ENCODE data around the genes NEDD1 and SLC25A3.

DNA sequence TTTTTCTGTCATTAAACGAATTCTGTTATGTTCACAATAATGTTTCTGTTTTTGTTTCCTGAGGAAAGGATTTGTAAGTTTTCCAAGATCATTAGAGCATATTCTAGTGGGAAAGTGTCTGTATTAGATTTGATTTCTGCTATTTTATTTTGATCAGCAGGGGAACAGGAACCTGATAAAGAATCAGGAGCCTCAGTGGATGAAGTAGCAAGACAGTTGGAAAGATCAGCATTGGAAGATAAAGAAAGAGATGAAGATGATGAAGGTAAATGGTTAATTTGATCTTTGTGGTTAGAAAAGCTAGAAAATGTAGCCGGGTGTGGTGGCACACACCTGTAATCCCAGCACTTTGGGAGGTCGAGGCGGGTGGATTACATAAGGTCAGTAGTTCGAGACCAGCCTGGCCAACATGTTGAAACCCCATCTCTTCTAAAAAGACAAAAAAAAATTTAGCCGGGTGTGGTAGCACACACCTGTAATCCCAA lies 2.0 kb downstream of the METAP2 start:
- PRO-cap, 3 experiments, result no peak in any of the 3 experiments

DNA sequence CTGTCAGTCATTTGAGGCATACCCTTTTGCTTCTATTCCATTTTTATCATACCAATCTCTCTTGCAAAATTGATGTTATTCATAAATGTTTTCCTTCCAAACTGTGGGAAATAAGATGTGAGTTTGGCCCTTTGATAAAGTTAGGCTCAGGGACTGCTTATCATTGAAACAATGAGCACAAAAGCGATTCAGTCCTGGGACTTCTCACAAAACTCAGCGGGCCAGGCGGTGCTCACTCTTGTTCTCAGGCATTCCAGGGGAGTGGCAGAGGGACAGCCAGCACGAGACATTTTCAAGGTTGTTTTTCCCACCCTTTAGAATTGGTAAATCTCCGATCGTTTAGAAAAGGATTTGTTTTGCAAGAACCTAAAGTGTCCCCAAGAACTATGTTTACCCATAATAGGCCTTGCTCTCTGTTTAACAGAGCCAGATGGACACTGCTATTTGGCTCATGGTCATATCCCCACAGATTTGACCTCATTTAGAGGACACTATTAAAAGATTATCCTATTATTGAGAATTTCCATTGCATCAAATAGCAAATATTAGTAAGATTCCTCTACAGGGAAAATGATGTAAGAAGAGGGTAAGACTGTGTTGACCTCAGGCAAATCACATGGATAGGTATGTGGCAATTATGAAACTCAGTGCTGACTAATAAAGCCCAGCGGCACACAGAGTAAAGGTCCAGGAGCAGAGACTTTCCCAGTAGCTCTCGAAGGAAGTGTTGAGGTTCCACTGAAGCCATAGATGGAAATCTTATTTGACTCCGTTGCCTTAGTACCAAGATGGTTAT lies 102.7 kb upstream of the USP44 start:
- PRO-cap, 3 experiments, result no peak in any of the 3 experiments

GRCh38 chr12:95802544-95803421 lies 12.2 kb upstream of the NTN4 start:
- PRO-cap, 3 experiments, result peak in 2 of 3 experiments; most common minus-strand start chr12:95803119 (in 1)

GRCh38 chr12:95962011-95962609 lies 19.0 kb downstream of the AMDHD1 start:
- PRO-cap, 3 experiments, result no peak in any of the 3 experiments

GRCh38 chr12:96072987-96074087 lies 38.0 kb upstream of the LTA4H start:
- PRO-cap, 3 experiments, result no peak in any of the 3 experiments

DNA sequence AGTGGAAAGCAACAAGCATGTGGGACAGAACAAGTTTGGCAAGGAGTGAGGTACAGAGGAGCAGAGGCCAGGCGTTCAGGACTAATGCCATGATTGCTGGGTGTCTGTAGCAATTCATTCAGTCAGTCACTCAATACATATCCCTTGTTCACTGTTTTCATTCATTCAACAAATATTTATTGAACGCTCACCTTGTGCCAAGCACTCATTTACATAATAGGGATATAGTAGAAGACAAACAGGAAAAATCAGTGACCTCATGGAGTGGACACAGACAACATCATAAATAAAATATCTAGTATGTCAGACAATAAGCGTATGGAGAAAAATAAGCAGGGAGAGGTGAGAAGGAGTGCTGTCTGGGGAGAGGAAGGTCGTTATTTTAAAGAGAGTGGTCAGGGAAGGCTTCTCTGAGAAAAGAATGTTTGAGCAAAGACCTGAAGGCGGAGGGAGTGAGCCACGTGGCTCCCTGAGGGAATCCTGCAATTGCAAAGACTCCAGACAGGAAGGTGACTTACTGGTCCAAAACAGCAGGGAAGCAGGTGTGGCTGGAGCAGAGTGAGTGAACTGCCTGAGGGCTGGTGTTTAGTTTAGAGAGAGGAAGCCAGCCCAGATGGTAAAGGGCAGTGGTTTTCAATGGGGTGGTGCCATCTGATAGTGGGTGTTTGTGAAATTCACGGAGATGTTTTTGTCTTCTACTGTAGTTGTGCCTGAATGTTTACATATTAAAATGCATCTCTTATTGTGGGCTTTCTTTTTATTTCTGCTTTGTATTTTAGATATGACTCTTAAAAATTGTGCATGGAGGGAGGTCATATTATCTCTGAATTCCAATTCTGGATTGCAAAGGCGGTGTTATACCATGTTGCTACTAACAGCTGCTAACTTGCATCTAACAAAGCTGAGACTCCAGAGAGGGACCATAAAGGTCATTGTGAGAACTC lies 58.8 kb upstream of the LTA4H start:
- PRO-cap, 3 experiments, result peak in 1 of 3 experiments; most common plus-strand start position 520 of the sequence (in 1)

- PRO-cap, 3 experiments, result no peak in any of the 3 experiments
Measured at GRCh38 chr12:96208368-96209764, 14.7 kb downstream of the ELK3 start.

DNA sequence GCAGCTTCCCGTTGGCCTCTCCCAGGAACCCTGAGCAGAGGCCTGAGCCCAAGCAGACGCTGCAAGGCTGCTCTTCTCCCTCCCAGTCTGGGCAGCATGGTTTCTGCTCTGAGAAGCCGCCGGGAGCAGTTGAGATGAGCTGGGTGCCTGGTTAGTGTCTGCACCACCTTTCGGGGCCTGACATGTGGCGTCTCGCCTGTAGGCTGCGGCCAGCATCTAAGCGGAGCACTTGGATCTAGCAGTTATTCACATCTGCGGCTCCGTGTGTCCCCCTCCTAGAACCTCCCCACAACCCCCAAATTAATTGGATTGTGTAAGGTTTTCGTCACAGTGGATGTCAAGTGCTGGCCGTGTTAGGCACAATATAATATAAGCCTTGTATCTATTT lies 45.5 kb downstream of the ELK3 start:
- PRO-cap, 3 experiments, result no peak in any of the 3 experiments

- PRO-cap, 3 experiments, result no peak in any of the 3 experiments
Measured at GRCh38 chr12:96267818-96268580, 73.8 kb downstream of the ELK3 start.

GRCh38 chr12:96280287-96281314 lies 86.4 kb downstream of the ELK3 start:
- PRO-cap, 3 experiments, result no peak in any of the 3 experiments

DNA sequence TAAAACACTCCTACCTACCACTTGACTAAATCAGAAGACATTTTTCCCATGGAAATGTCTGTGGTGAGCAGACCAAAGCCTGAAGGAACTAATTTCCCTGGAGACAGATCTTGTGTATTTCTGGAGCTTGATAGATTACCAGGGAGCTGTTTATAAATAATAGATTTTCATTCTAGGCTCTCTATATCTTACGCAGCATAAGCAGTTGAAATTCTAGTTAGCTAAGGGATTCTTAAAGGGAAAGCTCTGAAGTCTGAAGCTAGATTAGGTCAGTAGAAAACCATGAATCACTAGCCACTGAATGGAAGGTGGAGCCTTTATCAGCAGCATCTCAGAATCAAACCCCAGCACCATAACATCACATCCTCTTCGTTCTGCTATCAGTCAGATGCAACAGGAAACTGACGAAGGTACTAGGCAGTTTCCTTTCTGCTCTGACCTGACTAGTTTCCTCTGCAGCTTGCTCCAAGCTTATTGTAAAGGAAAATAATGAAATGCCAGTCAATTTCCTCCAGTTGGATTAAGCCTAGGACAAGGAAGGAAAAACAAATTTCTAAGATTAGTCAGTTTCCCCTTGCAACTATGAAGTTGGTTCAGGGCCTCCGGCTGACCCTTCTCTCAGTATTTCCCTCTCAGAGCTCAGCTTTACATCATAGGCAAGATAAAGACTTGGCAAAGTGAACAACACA lies 43.7 kb upstream of the CFAP54 start:
- PRO-cap, 3 experiments, result peak in 1 of 3 experiments; most common plus-strand start position 420 of the sequence (in 1); most common minus-strand start position 339 of the sequence (in 1)

GRCh38 chr12:96906401-96907657 lies at the start of gene NEDD1:
Gene NEDD1 (plus strand): TSS chr12:96907257.
- PRO-cap, 3 experiments, result peak in 3 of 3 experiments; most common plus-strand start chr12:96907233 (in 3); most common minus-strand start chr12:96907201 (in 2)

DNA sequence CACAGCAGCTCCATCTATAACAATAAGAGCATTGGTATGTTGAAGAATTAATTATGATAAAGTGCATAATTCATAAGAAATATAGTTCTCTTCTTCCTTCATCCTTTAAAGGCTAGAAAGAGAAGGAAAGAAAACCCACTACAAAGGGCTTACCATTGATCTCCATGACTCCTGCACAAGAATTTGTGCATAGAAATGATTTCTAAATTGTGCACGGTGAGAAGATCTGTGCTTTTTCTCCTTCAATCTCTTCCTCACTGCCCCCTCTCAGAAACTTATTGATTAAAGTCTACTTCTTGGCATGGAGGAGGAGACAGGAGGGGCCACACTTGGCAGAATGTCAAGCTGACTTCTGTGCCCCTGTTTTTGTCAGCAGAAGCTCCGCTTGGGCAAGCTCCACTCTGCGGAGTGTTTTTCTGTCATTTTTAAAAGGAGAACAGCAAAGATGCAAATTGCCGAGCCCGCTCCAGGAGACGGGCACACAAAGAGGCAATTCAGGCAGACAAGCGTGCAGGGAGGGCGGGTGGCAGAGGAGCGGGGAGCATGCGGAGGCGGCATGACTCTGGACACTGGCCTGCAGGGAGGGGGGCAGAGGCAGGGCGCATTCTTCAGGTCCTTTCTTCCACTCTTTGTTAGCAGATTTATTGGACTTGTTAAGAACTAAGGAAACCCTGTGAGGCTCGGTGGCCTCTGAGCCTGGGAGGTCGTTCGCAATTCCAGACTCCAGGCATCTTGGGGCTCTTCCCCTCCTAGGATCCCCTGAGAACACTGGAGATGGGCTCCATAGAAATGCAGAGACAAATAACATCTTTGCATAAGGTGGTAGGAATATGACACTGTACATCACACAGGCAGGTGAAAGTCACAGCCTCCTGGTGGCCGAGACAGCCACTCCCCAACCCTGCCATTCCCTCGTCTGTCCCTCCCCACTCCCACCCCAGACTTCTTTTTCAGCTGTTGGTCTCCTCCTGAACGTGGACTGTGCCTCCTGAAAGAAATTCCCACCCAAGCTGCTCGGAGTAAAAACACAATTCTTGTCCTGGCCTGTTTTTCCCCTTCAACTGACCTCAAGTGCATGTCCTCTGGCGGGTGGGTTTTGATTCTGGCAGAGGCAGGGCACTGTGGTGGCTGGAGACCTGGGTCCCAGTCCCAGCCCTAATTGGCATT lies 368.3 kb downstream of the NEDD1 start:
- PRO-cap, 3 experiments, result no peak in any of the 3 experiments

- PRO-cap, 3 experiments, result no peak in any of the 3 experiments
Measured at GRCh38 chr12:98464050-98464781, 51.2 kb upstream of the TMPO start.

- PRO-cap, 3 experiments, result peak in 3 of 3 experiments; most common plus-strand start chr12:98504006 (in 3); most common minus-strand start chr12:98503845 (in 3)
Measured at GRCh38 chr12:98503745-98504603, 11.4 kb upstream of the TMPO start.

- PRO-cap, 3 experiments, result no peak in any of the 3 experiments
Measured at GRCh38 chr12:98514620-98514980, 790 bp upstream of the TMPO start.

DNA sequence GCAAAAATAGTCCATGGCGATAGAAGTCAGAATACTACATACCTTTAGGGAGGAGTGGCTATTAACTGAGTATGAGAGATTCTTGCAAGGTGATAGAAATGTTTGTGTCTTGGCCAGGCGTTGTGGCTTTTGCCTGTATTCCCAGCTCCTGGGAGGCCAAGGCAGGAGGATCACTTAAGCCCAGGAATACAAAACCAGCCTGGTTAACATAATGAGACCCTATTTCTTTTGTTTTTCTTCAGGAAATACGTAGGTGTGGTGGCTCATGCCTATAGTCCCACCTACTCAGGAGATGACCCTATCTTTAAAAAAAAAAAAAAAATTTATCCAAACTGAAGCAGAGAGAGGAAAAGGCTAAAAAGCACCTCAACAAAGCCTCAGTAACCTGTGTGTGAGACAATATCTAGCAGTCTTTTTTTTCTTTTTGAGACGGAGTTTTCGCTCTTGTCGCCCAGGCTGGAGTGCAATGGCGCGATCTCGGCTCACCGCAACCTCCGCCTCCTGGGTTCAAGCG lies 38.1 kb downstream of the TMPO start:
- PRO-cap, 3 experiments, result no peak in any of the 3 experiments

DNA sequence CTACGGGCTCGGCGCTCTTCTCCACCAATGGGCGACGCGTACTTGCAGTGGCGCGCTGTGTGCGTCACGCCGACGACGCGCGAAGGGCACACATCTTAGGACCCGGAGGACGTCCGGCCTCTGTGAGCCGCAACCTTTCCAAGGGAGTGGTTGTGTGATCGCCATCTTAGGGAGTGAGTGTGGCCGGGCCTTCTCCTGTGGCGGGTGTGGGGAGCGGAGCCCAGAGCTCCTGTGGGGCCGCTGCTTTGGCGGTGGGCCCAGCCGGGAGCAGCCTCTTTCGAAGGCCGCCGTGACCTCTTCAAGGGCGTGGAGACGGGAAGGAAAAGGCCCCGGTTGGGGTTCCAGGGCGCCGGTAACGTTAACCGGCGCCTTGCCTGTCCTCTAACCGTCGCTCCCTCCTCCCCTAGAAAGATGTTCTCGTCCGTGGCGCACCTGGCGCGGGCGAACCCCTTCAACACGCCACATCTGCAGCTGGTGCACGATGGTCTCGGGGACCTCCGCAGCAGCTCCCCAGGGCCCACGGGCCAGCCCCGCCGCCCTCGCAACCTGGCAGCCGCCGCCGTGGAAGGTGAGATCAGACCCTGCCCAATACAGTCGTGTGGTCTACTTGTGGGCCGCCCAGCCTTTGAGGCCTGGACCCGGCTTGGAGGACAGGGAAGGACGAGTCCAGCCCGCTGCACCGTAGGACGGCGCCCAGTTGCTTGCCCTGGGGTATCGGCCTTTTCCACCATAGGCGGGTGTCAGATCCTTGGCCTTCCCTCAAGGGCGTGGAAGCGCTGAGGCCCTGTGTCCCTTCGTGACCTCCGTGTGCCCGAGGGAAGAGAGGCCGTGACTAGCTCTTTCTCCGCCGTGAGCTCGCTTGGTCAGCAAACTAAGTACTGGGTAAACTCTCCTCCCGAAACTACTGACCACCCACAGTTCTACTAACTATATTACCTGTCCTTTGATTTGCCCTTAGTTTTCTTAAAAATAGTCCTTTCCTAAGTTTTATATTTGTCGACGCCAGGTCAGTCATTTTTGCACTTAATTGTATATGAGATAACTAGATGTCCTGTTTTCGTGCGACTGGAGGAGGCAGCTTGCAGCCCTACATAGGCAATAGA lies at the start of gene SLC25A3:
Gene SLC25A3 (plus strand): TSS at position 119 of the 1,103 bp plus-strand sequence.
- PRO-cap, 3 experiments, result peak in 3 of 3 experiments; most common plus-strand start position 119 of the sequence (in 2); most common minus-strand start position 731 of the sequence (in 1)

DNA sequence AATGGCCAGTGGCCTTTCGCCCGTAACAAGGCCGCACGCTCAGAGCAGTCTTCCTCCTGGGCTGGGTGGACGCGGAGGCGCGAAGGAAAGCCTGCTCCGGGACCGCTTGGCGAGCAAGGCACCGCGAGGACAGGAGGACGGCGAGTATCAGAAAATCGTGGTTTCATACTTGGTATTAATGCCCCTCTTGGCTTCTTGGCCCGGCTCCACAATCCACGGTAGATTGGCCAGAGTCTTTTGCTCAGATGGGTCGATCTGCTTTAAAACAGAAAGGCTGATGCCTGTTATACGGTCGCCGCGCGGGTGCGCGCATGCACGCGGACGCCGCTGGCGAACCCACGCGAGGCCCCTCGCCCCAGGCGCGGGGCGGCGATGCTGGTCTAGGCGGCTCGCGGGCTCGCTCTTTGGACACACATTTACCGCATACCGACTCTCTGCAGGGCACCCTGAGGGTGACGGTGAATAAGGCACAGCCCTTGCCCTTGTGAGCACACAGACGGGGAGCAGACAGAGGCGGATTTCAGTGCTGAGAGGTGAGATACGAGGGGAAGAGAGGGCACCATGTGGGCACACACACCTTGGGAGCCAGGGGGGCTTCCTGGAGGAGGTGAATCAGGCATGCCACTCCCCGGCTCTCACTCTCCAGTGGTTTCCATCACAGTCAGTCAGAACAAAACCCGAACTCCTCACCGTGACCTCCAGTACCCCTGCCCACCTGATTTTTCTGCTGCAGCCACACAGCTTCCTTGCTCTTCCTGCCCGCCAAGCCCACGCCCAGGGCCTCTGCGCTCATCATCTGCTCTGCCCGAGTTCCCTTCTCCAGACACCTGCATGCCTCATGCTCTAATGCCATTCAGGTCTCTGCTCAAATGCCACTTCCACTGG lies 100.7 kb downstream of the APAF1 start:
- PRO-cap, 3 experiments, result no peak in any of the 3 experiments

- PRO-cap, 3 experiments, result no peak in any of the 3 experiments
Measured at GRCh38 chr12:99453262-99453845, 194.2 kb upstream of the GARIN6 start.